ENCODE measurements around a stretch of chr11.

GRCh38 chr11:12416401-12416909 is 39.1 kb downstream of the PARVA start:
- RRBS = no CpG with 5 or more reads among the region's 6 CpGs

- RRBS = no CpG with 5 or more reads among the region's 8 CpGs
Measured at GRCh38 chr11:12723530-12724214, 49.5 kb downstream of the TEAD1 start.

GRCh38 chr11:12725549-12726202 is 51.5 kb downstream of the TEAD1 start:
- RRBS = no CpG with 5 or more reads among the region's 7 CpGs

DNA sequence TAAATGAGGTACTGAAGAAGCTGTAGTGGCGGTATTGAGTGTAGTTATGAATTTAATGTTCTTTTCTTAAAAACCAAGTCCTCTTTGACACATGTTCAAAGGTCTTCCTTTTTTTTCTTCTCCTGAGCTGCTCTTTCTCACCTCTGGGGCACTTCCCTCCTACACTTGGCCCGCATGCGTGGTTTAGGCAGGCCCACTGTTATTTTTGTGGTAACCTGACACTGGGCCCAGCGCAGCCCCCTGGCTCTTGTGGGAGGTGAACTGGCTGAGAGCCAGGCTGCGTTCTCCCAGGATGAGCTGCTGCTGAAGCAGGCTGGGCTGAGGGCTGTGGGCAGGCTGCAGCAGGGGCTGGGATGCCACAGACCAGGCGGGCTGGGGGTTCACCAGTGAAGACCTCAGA is 72.3 kb downstream of the TEAD1 start:
- RRBS = no CpG with 5 or more reads among the region's 6 CpGs

GRCh38 chr11:12863109-12864295 is 145.6 kb upstream of the RASSF10 start:
- RRBS = 42% methylated on average over 4 of the region's 18 CpGs

DNA sequence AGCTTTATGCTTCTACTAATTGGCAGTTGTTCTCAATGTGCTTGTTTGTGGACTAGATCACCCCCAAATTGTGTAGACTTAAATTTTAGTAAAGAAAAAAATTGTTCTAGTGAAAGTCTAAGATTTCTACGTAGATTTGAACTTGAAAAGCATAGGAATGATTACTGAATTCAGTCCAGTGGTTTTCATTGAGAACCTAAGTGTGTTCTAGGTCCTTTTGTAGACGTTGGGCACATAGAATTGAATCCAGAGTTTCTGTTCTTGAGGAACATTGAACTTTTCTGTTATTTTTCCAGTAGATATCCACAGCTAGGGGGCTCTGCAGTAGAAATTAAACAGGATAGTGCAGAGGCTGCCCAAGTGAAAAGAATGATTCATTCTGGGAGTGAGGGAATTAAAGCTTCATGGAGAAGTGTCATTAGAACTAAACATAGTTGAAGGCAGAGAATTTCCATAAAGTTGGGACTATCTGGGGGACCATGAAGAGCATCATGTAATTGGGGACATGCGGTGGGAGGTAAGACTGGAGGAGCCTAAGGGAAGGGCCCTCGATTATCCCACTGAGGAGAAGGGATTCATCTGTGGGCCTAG is 140.5 kb upstream of the RASSF10 start:
- RRBS = no CpG with 5 or more reads among the region's 4 CpGs

GRCh38 chr11:12968592-12968810 is 40.6 kb upstream of the RASSF10 start:
- RRBS = no CpG with 5 or more reads among the region's 4 CpGs

DNA sequence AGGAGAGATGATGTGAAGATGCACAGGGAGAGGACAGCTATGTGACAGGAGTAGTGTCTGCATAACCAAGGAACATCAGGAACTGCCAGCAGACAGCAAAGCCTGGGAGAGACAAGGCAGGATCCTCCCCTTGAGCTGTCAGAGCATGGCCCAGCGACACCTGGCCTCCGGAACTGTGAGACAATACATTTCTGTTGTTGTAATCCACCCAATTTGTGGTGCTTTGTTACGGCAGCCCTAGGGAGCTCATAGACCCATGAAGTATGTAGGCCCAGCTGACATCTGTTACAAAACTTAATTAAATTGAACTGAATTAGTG is 24.6 kb downstream of the RASSF10 start:
- RRBS = no CpG with 5 or more reads among the region's 3 CpGs

DNA sequence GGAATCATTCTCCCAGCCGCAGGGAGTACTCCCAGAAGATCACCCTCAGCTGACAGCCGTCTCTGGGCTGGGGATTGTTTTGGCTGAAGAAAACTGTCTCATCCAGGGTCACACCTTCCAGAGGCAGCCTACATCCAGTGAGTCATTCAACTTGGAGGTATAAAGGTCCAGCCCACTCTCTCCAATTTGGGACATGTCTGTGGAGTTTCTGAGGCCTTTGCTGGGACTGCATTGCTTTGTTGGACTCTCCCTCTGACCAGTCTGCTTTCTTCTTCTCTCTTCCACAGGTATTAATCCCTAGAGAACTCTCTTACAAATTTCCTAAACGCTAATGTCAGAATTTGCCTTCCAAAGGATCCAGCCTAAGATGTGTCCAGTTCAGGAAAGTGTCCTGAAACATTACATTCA is 42.2 kb downstream of the RASSF10 start:
- RRBS = no CpG with 5 or more reads among the region's 3 CpGs

DNA sequence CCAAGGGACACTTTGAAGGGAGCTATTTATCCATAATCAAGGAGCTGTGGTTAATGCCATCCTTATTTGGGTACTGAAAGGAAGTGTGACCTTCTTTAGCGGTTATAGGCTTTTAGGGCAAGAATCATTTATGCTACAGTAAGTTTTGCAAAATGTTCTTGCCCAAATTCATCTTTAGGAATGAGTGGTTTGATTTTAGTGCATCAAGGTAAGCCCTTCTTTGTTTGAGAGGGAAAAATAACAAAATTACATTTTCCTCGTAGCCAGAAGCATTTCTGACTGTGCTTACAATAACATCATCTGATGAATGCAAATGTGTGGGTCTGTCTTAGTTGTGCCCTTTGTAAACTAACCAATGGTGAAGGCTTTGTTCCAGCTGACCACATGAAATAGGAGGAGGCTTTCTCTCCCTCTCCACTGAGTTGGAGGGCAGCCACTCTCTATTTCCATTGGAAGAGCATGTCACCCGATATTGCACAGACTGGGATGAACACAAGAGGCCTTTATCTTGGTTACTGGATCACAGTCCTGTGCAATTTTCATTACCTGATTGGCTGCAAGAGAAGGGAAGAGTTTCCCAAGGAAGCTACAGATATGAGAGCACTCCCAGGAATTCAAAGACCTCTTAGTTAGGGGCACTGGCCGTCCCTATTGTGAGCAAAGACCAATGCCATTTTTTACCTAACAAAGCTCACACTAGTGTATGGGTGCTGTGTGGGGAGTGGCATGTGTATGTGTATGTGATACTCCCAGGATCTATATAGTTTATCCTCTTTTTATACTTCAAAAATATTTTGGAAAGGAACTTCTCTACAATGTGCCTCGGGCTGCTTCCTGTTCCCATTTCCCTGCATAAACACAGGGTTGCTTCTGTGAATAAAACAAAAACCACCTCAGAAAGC is 126.2 kb downstream of the RASSF10 start:
- RRBS = no CpG with 5 or more reads among the region's 5 CpGs

- RRBS = no CpG with 5 or more reads among the region's 3 CpGs
Measured at GRCh38 chr11:13205388-13205794, 72.2 kb upstream of the BMAL1 start.

GRCh38 chr11:13303352-13304347 is 26.1 kb downstream of the BMAL1 start:
- RRBS = no CpG with 5 or more reads among the region's 10 CpGs

DNA sequence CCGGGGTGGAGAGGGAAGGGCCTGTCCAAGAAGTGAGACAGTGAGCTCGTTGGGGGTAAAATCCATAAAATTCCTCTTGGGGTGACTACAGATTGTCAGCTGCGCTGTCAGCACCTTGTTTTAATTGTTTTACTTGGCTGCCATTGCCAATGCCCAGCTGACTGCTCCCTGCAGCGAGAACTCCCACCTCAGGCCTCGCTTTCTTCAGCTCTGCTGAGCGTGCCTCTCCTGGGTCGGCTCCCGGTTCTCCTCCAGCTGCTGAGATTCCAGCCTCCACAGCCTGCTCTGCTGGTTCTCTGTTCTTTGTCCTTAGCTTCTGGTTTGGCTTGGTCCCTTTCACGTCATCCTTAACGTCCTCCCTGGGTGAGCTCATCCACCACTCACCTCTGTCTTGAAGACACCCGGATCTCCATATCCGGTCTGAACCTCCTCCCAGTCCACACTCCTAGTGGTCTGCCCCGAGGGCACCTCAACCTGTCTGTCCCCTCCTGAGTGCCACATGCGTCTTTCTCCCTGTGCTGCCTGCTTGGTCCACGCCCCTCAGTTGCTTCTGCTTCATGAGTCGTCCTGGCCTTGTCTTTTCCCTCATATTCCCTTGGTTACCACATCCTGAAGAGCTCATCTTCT is 35.5 kb downstream of the BMAL1 start:
- RRBS = no CpG with 5 or more reads among the region's 16 CpGs

DNA sequence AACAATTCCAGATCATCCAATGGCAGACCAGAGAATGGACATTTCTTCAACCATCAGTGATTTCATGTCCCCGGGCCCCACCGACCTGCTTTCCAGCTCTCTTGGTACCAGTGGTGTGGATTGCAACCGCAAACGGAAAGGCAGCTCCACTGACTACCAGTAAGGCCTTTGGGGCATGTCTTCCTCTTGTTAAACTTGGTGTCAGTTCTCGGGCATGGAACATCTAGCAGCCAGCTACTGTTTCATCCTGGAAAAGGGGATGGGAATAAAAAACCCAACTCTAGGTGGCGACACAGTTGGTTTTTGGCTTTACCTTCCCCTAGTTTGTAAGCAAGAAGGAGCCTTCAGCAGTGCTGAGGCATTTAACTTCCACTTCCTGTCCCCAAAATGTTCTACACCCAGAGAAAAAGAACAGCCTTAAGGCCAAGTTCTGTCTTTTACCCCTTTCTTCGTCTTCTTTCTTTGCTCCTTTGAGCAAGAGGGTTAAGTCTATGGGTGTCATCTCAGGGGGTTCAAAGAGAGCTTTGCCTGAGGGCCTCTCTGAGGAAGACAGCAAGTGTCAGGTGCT is 76.8 kb downstream of the BMAL1 start:
- RRBS = no CpG with 5 or more reads among the region's 7 CpGs

DNA sequence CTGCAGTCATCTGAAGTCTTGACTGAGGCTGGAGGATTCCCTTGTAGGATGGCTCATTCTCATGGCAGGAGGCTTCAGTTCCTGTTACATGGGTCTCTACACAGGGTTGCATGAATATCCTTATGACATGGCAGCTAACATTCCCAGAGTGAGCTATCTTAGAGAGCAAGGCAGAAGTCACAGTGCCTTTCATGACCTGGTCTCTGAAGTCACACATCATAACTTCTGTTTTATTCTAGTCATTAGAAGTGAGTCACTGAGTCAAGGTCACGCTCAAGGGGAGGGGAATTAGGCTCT is 10.3 kb upstream of the SPON1 start:
- RRBS = no CpG with 5 or more reads among the region's 1 CpG

DNA sequence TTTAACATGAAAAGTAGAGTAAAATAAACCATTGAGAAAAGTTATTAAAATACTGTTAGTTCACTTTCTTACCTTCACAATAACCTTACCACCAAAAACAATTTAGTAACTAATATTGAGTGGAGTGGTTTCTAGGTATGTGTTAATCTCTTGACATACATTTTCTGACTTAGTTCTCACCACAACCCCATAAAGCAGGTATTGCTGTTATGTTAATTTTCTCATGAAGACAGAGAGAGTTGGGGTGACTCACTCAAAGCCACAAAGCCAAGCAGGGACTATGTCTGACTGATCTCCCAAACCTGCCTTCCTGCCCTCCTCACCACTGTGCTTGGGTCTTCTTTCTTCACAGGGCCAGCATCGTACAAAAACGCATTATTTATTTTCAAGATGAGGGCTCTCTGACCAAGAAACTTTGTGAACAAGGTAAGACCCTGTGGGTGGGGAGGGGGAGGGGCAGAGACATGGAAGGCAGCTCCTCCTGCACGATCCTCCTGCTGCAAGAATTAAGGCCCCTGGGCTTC is 112.5 kb downstream of the SPON1 start:
- RRBS = no CpG with 5 or more reads among the region's 3 CpGs

DNA sequence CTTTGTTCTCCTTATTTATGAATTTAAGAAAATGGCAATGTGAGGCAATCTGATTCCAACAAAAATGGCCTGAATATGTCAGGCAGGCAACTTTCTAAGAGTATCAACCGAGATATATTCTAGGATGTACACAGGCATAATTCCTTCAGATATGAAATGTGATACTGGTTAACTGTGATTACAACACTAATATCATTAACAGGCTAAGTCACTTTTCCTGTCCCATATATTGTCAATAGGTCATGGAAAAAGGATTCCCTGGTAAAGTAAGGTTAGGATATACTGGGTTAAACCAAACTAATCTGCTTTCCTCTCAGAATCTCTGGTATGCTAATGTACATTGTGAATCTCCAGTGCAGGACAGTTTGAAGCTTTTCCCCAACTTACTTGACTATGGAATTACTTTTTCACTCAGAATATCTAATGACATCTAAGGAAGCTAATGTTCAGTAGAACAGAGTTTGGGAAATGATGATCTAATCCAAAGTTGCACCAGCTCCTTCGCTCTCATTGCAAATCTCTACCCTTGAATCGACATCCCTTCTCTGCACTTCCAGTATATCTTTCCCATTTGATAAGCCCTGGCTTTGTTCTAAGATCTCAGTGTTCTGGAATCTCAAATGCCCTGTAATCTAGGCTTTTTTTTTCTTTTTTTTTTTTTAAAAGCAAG is 43.9 kb downstream of the COPB1 start:
- RRBS = no CpG with 5 or more reads among the region's 3 CpGs

GRCh38 chr11:14540902-14541809 is 21.0 kb upstream of the PSMA1 start:
- RRBS = no CpG with 5 or more reads among the region's 7 CpGs

DNA sequence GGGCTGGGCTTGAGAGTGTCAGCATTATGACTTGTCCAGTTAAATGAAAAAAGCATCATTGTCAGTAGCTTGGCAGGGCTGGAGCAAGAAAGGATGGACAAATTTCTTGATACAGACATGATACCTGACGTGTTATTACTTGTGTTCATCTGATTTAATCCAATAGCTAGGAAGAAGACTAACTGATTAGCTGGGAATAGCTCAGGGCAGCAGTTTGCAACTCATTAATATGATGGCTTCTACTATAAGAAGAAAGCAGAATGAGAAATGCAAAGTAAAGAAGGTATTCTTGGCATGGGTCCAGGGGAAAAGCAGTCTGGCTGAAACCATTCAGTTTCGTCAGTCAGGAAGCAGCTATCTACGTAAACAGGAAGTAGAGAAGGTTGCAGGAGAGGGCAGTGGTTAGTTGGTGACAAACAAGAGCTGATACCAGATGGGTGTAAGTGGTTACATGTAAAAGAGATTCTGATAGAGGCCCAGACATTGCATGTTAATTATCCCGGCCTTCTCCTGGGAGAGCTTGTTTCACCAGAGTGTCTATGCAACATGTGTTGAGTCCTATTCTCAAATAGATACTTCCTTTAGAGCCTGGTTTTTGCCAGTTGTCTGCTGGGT is 58.2 kb upstream of the PSMA1 start:
- RRBS = no CpG with 5 or more reads among the region's 4 CpGs

GRCh38 chr11:14644532-14645266 is 1.1 kb downstream of the PDE3B start:
- RRBS = 2% methylated on average over 21 of the region's 45 CpGs